AG04450 (cell line): ENCODE measurements around the genes RHPN2, LRP3, SLC7A10 and CHST8.

GRCh38 chr19:33064761-33065594 is at the start of gene RHPN2:
TSS of gene RHPN2 (minus strand) at chr19:33064888.
- CAGE, long polyA plus RNA: start-site peak on the minus strand at chr19:33064880-33064923, 128 and 80 reads in 2 replicates
- RRBS: 7% methylated on average over 7 of the region's 93 CpGs

DNA sequence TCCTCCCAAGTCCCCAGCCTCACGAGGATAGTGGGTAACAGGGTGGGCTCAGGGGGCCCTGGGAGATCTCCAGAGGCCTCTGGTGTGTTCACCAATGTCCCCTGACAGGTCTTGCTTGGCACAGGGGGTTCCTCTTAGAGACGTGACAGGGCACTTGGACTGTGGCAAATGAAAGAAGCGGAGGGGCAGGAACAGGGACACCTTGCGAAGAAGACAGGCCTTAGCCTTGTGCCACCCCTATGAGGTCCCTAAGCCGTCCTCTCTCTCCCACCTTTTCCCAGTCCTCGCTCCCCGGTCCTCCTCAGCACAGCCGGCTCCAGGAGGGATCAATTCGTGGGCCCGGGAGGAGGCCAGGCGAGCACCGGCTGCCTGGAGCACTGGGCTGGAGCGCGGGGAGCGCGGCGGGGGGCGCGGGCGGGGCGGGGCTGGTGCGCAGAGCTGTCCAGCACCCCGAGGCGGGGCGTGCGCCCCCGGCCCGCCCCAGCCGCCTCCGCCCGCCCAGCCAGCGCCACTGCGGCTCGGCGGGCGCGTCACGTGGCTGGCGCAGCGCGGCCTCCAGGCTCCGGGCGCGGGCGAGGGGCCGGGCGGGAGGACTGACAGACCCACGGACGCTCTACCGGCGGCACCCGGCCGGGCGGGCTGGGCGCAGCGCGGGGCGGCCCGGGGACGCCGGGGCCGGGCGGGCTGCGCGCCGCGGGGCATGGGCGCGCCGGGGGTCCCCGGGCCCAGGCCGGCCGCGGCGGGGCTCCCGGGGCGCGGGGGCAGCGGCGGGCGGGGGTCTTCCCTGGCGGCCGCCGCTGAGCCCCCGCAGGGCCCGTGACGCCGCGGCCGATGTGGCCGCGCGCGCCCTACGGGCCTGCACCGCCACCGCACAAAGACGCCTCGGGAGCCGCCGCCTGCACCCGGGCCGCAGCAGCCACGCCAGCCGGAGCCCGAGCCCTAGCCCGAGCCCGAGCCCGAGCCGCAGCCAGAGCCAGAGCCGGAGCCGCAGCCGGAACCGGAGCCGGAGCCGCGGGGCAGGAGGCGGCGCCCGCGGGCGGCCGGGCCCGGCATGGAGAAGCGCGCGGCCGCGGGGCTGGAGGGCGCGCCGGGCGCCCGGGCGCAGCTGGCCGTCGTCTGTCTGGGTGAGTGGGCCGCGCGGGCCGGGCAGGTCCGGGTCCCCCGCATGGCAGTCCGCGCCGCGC is at the start of gene LRP3:
Gene LRP3, plus strand, starts transcription at position 596 of the 1,184 bp plus-strand sequence.
- CAGE, long polyA plus RNA: no peak
- RRBS: 2% methylated on average over 53 of the region's 147 CpGs

DNA sequence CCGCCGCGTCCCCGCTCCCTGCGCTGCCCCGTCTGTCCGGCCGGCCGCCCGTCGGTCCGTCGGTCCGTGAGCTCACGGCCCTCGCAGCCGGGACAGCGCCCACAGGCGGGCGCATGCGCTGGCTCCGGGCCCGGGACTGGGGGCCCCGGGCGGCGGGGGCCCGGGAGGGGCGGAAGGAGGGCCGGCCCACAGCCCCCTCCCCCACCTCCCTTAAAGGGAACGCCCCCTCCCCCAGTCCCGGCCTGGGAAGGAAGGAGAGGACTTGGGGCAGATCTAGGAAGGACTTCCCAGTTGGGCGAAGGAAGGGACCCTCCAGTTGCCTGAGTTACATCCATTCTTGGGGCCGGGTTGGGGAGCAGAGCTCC is at the start of gene SLC7A10:
Gene SLC7A10, minus strand, starts transcription at position 138 of the 365 bp plus-strand sequence.
- CAGE, long polyA plus RNA: no peak
- RRBS: 3% methylated on average over 26 of the region's 33 CpGs

- CAGE, long polyA plus RNA: no peak
- RRBS: no CpG with 5 or more reads among the region's 11 CpGs
Observed at GRCh38 chr19:33293329-33293678, 9.0 kb downstream of the CEBPA start.

DNA sequence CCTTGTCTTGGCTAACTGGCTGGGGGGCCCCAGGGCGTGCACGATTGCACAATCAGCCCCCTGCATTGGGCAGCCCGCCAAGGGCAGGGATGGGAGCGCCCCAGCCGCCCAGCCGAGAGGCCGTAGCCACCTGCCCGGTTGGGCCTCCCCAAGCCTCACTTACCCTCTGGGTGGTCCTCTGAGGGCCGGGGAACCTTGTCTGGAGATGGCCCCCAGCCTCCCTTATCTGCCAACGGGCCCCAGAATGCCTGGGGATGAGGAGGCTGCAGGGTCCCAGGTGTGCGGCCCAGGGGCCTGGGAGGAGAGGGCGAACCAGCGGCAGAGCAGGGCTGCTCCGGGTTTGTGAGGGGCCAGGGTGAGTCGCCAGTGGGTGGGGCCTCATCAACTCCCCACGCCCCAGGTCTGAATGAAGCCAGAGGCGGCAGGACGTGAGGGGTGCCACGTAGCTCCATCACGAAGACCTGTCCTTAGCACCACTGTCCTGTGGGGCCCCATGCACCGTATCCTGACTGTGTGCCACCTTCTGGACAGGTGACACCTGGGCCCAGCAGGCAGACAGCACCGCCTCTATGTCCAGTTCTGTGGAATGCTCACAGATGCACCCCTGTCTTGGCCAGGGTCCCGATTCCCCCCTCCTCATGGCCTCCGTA is 17.1 kb downstream of the CEBPG start:
- CAGE, long polyA plus RNA: no peak
- RRBS: 18% methylated on average over 2 of the region's 24 CpGs

DNA sequence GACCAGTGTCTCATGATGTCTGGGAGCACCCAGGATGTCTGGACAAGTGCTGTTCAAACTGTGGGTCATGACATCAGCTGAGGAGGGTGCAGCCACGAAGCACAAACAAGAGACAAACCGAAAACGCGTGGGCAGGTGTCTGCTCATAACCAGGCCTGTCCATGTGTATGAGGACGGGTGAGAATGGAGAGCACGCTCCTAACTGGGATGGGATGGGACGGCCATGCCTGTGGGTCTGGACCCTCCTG is 32.6 kb downstream of the CEBPG start:
- CAGE, long polyA plus RNA: no peak
- RRBS: no CpG with 5 or more reads among the region's 7 CpGs

- CAGE, long polyA plus RNA: no peak
- RRBS: no CpG with 5 or more reads among the region's 13 CpGs
Observed at GRCh38 chr19:33414381-33414670, 40.8 kb downstream of the CEBPG start.

DNA sequence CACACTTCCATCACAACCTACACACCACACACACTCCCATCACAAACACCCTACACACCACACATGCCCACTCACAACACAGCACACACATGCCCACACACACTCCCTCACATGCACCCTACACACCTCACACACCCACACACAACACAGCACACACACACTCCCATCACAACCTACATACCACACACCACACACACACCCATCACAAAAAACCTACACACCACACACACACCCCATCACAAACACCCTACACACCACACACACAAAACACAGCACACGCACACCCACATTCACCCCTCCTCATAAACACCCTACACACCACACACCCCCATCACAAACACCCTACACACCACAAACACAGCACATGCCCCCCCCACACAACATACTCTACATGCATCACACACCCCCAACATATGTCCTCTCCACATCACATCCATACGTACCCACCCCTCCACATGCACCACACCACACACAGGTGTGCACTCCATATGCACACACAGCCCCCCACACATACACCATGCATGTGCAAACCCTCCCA is 15.0 kb downstream of the PEPD start:
- CAGE, long polyA plus RNA: no peak
- RRBS: no CpG with 5 or more reads among the region's 2 CpGs

DNA sequence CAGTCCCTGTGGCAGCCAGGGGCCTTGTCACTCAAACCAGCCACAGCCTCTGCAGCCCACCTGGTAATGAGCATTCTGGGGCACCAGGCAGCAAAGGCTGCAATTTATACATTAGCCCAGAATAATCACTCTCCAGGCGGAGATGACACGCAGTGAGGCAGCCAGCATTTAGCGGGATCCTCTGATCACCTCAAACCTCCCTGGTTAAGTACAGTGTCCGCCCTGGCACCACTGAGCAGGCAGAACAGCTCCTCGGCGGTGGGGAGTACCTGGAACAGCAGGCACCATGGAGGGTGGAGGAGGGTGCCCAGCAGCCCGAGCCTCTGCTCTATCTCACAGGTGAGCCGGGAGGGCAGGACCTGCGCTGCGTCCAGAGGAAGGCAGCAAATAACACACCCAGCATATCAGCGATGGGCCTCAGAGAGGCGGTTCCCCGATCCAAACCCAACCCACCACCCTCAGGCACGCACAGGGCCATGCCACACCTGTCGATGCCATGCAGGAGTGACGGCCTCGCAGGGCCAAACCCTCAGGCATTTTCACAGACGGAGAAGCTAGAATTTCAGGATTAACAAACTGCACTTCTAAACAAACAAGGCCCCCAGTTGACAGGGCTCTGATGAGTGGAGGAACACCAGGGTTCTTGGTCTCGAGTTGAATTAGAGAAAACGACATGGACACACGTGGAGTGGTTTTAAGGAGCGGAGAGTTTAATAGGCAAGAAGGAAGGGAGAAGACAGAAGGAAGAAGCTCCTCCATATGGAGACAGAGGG is 11.8 kb downstream of the PEPD start:
- CAGE, long polyA plus RNA: no peak
- RRBS: no CpG with 5 or more reads among the region's 22 CpGs

DNA sequence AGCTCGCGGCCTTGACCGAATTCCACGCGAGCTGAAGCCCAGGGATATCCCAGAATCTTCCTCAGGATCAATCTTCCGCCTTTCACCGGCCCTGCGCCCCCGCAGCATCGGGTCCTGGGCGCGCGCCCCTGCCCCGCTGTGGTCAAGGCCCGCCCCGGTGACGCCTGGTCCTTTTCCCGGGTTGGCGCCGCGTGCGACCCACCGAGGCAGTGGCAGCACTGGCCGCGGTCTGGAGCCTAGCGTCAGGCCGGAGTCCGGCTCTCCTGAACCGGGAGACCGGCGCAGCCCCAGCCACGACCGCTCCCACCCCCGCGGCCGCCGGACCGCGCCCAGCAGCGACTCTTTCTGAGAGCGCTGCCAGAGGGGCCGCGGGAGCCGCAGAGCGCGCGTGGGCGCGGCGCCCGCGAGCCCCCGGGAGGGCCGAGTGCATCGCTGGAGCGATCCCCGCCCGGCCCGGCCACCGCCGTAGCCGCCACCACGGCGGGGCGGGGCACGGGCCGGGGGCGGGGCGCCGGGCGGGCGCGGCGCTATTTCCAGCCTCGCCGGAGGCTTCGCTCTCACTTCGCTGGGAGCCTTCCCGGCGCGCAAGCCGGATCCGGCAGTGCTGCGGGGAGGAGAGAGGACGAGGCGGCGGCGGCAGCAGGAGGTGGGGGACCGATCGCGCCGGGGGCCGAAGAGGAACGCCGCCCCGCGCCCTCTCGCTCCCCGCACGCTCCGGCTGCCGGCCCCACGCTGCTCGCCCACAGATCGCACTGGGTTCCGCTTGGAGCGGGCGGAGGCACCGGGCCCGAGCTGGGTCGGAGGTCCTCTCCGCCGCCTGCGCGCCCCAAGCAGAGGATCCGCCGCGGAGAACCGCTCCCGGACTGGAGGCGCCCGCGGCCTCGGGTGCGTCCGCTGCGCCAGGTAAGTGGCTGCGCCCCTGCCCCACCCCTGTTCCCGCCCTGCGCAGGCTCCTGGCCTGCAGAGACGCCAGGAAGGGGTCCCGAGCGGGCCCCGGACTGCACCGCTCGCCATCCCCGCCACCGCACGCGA is at the start of gene CHST8:
Gene CHST8, plus strand, starts transcription at position 560 of the 1,032 bp plus-strand sequence.
- CAGE, long polyA plus RNA: no peak
- RRBS: 4% methylated on average over 99 of the region's 140 CpGs

DNA sequence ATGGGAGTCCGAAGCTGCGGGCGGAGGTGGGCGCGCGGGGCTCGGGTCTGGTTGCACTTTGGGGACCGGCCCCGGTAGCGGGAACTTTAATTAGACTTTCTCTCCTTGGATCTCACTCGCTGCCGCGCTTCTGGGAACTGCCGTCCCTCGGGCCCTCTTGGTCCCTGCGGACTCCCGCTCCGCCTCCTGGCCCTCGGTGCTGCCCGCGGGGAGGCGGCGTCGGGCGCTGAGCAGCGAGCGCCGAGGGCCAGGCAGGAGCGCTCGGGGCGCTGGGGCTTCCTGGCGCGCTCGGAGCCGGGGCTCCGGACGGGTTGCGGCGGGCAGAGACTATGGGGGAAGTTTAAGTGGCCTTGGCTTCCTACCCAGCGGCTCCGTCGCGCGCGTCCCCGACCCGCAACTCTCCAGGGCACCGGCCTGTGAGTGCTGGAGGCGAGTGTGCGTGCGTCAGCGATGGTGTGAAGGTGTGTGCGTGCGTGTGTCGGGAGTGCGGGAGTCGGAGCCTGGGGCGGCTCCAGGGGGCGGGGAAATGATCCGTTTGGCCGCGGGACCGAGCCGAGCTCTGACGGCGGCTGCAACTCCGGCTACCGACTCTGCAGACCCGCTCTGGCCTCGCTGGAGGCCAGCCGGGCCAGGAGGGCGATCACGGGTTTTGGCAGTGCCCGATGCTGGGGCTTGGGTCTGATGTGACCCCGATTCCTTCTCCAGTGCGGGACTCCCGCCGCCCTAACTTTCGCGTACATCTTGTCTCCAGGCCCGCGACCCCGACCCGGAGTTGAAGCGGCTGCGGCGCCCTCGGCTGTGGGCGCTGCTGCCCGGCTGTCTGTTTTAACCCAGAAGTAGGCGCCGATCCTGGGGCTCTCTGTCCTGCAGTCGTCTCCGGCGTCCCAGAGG is 918 bp downstream of the CHST8 start:
- CAGE, long polyA plus RNA: no peak
- RRBS: 3% methylated on average over 27 of the region's 95 CpGs

DNA sequence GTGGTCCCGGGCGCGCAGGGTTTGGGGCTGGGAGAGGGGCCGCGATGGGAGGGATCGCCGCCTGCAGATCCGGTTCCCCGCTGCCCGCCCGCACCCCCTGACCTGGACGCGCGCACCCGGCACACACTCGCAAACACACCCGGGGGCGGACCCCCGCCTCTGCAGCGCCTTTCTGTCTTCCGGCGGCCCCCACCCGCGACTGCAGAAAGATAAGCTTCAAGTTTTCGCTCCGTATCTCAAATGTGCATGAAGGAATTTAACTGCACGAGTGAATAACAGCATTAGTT is 799 bp downstream of the KCTD15 start:
- CAGE, long polyA plus RNA: no peak
- RRBS: 2% methylated on average over 15 of the region's 27 CpGs

- CAGE, long polyA plus RNA: no peak
- RRBS: 3% methylated on average over 6 of the region's 68 CpGs
Observed at GRCh38 chr19:33797813-33798760, 1.4 kb downstream of the KCTD15 start.

DNA sequence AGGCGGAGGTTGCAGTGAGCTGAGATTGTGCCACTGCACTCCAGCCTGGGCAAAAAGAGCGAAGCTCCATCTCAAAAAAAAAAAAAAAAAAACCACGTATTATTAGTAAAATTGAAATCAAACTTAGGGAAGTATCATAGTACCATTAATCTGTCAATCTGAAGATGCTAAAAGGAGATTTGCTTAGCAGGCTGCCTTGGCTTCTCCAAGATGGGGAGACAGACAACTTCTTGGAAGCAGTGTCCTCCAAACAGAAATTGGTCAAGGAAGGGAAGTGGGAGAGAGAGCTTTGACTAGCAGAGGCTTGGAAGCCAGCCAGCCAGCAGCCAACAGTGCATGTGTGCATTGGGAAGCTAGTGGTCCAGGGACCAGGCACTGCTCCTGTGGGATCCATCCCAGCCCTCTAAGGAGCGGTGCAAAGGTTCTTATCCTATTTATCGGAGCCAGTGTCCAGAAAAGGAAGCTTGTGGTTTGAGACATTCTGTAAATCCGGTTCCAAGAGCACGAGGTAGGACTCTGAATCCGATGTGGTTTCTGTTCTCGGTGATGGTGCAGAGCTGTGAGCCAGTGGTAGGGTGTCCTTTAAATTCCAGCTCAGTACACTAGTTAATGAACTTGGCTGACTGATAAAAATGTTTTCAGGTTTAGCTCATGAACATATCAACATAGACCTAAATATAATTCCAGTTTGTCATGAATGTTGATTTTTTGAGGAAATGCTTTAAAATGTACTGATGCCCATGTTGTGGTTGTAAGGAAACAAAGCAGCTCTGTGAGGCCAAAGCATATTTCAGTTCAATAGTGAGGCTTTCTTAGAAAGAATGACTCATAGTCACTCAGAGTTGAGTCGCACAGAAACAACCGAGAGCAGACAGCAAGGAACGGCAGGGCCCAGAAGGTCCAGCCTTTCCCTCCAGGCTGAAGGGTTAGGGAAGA is 21.7 kb upstream of the GARRE1 start:
- CAGE, long polyA plus RNA: no peak
- RRBS: no CpG with 5 or more reads among the region's 12 CpGs

GRCh38 chr19:34253745-34254144 is 609 bp upstream of the GARRE1 start:
- CAGE, long polyA plus RNA: no peak
- RRBS: 0% methylated on average over 1 of the region's 14 CpGs

DNA sequence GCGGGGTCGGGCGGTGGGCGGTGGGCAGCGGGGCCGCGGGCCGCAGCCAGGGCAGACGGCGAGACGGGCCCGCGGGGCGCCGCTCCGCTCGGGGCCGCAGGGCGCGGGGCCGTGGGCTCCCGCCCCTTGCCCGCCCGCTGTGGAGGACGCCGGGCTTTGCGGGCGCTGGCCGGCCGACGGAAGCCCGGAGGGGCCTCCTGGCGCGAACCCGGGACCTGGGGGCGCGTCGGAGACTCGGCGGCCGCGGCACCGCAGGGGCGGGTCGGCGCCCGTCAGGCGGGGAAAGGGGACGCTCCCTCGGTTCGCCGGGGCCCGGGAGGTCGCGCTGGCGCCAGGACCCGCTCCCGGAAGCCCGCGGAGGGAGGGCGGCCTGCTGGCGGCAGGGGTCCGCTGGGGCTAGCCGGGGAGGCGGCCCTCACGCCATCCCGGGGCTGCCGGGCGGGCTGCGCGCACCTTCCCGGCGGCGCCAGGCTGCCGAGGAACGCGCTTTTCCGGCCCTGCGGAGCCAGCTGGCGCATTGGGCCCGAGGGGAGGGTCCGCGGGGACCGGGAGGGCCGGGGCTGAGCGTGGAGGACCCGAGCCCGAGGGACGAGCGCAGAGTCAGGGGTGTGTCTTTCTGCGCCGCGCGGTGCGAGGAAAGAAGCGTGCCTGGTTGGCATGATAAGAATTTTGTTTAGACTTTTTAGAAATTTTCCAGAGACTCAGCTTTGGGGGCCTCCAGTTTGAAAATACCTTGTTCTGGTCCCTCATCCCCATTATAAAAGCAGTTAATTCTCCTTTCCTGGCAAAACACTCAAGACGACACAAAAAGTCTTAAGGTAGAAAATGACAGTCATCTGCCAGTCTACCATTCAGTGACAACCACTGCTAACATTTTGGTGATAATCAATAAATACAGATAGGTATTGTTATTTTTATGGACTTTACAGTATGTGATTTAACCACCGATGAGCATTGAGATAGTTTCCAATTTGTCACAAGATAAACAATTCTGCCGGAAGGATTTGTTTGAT is 607 bp downstream of the GARRE1 start:
- CAGE, long polyA plus RNA: no peak
- RRBS: 2% methylated on average over 23 of the region's 99 CpGs

- CAGE, long polyA plus RNA: no peak
- RRBS: no CpG with 5 or more reads among the region's 4 CpGs
Observed at GRCh38 chr19:34299121-34299587, 44.8 kb downstream of the GARRE1 start.

GRCh38 chr19:34375491-34376211 is 10.7 kb downstream of the GPI start:
- CAGE, long polyA plus RNA: no peak
- RRBS: no CpG with 5 or more reads among the region's 14 CpGs

- CAGE, long polyA plus RNA: no peak
- RRBS: no CpG with 5 or more reads among the region's 7 CpGs
Observed at GRCh38 chr19:34468786-34469360, 12.7 kb upstream of the WTIP start.

GRCh38 chr19:34666693-34667518 is 10.1 kb downstream of the SCGB2B2 start:
- CAGE, long polyA plus RNA: no peak
- RRBS: no CpG with 5 or more reads among the region's 25 CpGs